Measurements from ENCODE around the genes CSRP1 and NAV1.

DNA sequence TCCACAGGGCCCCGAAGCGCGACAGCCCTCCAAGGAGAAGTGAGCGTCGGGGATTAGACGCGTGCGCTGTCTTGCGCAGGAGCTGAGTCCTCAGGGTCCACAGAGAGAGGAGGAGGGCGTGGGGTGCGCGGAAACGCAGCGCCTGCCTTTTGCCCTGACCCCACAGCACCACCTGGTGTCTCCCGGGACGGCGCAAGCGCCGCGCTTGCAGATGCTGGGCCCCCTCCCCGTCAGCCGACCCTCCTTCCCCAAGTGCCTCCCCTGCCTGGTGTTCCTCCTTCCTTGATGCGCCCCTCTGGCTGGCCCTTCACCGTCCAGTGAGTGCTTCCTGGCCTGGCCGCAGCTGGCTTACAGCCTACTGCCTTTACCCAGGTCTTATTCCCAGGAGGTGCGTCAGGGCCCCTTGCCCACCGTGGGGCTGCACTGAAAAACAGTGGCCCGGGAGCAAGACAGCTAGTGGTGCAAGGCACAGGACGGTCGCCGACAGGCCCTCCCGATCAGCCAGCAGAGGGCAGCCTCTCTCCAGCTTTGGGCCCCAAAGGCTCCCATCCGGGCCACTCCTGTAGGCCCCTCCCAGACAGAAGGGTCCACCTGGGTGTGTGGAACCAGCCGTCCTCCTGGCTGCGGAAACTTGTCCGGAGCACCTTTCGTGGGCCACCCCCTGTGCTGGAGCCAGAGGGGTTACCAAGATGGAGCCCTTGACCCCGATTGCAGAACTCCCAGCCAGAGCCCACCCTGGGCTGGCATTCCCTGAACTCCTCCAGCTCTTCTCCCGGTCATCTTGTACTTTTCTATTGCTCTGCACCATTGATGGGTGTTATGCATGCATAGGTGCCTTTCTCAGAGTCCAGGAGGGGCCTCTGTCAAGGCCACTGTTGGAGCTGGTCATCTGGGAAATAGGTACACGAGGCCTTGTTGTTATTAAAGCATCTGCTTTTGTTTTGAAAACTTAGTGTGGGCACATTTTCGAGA, 13.0 kb upstream of the PHLDA3 start:
- RAMPAGE, long total RNA = no peak
- RRBS = 3% methylated on average over 5 of the region's 41 CpGs

- RAMPAGE, long total RNA = no peak
- RRBS = no CpG with 5 or more reads among the region's 5 CpGs
Measured at GRCh38 chr1:201505846-201506456, 972 bp downstream of the CSRP1 start.

GRCh38 chr1:201506972-201507835, at the start of gene CSRP1:
TSS of gene CSRP1 (minus strand) at chr1:201507123.
- RAMPAGE, long total RNA = no peak
- RRBS = 2% methylated on average over 14 of the region's 63 CpGs

- RAMPAGE, long total RNA = no peak
- RRBS = no CpG with 5 or more reads among the region's 9 CpGs
Measured at GRCh38 chr1:201515241-201515808, 8.4 kb upstream of the CSRP1 start.

GRCh38 chr1:201535506-201536111, 3.3 kb upstream of the NAV1 start:
- RAMPAGE, long total RNA = no peak
- RRBS = no CpG with 5 or more reads among the region's 6 CpGs

GRCh38 chr1:201538849-201539564, at the start of gene NAV1:
TSS of gene NAV1 (plus strand) at chr1:201539127.
- RAMPAGE, long total RNA = no peak
- RRBS = 2% methylated on average over 38 of the region's 76 CpGs

DNA sequence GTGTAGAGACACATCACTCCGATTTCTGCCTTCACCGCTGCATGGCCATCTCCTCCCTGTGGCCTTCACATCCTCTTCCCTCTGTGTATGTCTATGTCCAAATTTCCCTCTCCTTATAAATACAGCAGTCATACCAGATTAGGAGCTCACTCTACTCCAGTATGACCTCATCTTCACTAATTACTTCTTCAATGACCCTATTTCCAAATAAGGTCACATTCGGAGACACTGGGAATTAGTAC, 16.0 kb downstream of the NAV1 start:
- RAMPAGE, long total RNA = no peak
- RRBS = no CpG with 5 or more reads among the region's 3 CpGs

DNA sequence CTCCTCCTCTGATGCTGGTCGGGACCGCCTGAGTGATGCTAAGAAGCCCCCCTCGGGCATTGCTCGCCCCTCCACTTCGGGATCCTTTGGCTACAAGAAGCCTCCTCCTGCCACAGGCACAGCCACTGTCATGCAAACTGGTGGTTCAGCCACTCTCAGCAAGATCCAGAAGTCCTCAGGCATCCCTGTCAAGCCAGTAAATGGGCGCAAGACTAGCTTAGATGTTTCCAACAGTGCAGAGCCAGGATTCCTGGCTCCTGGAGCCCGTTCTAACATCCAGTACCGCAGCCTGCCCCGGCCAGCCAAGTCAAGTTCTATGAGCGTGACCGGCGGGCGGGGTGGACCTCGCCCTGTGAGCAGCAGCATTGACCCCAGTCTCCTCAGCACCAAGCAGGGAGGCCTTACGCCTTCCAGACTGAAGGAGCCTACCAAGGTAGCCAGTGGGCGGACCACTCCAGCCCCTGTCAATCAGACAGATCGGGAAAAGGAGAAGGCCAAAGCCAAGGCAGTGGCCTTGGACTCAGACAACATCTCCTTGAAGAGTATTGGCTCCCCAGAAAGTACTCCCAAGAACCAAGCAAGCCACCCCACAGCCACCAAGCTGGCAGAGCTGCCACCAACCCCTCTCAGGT, 46.6 kb upstream of the IPO9 start:
- RAMPAGE, long total RNA = no peak
- RRBS = no CpG with 5 or more reads among the region's 17 CpGs

GRCh38 chr1:201874436-201875286, 14.0 kb upstream of the SHISA4 start:
- RAMPAGE, long total RNA = no peak
- RRBS = no CpG with 5 or more reads among the region's 3 CpGs

- RAMPAGE, long total RNA = no peak
- RRBS = no CpG with 5 or more reads among the region's 3 CpGs
Measured at GRCh38 chr1:201880876-201881393, 7.8 kb upstream of the SHISA4 start.

DNA sequence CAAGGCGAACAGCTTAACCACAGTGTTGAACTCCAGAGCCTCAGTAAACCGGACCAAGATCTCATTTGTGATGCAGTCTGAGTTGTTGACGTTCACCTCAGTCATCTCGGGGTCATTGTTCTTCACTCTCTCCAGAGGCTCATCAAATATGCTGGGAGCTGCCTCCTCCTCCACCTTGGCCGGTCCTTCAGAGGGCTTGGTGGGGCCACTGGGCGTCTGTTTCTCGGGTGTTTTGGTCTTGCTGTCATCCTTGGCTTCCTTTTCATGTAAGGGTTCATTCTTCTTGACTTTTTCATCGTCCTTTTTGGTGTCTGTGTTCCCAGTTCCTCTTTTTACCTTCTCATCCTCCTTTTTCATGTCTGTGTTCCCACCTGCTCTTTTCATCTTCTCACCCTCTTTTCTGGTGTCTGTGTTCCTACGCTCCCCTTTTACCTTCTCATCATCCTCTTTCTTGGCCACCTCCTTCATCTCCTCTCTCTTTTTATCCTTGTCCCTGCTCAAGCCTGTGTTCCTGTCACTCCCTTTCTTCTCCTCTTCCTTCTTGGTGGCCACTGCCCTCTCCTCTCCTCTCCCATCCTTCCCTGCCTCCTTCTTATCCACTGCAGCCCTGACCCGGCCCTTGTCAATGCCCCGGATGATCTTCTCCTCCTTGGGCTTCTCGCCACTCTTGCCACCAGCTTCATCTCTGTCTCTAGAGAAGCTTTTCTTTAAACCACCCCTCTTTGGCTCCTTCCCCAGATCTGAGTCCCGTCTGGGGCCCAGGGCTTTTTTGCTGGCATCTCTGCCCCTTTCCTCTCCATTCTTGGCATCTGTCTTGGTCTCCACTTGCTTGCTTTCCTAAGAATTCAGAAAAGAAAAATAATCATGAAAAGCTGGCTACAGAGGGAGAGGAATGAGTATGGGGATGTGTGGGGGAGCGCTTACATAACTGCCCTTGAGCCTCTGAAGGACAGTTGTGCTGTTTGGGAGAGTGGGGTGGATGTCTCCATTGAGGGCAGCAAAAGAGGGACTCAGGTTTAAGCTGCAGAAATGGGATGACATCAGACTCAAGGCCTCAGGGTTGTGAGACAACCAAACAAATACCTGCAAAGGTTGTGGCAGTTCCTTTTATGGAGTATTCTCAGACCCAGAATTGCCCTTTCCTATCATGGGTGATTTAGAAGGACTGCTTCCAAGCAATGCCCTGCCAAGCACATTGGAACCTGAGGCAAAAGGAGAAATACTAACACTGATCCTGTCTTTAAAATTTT, 11.6 kb downstream of the SHISA4 start:
- RAMPAGE, long total RNA = no peak
- RRBS = no CpG with 5 or more reads among the region's 14 CpGs

DNA sequence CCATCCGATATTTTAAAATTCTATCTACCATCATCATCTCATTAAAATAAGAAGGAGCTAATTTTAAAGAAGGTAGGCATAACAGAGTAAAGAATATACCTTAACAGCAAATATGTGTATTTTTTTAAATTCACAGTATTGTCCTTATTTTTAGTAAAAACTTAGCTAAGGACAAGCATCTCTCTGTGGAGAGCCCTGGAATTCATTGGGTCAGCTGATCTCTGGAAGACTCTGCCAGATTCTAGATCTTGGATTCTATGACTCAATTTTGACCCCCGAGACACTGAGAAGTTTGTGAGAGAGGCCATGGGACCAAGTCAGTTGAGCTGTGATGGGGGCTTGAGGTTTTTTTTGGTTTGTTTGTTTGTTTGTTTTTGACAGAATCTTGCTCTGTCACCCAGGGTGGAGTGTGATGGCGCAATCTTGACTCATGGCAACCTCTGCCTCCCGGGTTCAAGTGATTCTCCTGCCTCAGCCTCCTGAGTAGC, 13.4 kb downstream of the SHISA4 start:
- RAMPAGE, long total RNA = no peak
- RRBS = no CpG with 5 or more reads among the region's 4 CpGs

DNA sequence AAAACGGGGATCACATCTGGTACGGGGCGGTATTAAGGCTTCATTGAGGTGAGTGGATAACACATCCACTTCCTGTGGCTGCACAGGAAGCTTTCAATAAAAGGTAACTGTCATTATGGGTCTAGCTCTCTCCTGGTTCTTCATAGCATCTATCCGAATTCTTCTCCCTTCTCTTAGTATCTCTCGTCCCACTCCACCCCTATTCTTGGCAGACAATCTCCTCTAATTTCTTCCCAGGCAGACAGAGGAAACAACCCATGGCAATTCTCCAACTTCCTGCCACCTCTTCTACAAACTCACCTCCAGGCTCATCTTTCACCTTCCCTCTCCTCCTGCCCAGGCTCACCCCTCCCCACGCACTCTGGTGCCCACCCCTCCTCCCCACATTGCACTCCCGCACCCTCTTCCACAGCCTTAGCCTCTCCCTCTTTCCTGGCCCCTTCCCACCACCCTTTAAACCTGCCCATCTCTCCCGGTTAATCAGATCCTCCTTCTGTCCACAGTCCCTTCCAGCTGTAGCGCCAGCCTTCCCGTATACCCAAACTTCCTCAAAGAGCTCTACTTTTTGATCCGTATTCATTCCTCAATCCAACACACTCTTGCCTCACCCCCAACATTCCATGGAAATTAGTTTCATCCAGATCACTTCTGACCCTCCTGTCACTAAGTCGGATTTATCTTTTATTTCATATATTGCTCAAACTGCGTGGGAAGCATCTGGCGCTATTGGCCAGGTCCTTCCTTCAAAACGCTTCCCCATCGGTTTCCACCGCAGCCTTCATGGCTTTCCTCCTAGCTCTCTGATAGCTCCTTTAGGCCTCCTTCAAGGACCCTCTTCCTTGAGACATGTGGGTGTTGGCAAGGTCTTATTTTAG, 25.9 kb downstream of the SHISA4 start:
- RAMPAGE, long total RNA = no peak
- RRBS = no CpG with 5 or more reads among the region's 17 CpGs

DNA sequence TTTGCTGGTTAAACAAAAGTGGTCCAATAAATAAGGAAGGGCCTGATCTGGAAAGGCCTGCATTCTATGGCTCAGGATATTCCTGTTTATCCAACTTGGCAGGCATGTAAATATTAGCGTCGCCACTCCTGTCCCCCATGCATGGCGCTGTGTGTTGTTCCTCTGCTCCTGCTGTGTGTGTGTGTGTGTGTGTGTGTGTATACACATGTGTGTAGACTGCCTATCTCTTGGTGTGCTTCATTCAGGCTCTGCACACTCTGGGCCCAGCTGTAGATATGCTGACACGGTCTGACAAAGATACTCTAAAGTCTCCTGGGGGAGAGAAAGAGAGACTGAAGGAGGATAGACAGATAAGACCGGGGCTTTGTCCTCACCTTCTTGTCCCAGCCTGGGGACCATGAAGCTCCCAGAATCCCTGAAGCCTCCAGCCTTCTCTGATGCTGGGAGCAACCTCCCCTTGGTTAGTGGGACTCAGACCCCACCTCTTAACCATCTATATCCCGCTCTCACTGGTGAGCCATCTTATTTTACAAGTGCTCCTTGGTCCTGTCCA, 6.7 kb downstream of the LMOD1 start:
- RAMPAGE, long total RNA = no peak
- RRBS = no CpG with 5 or more reads among the region's 6 CpGs

- RAMPAGE, long total RNA = no peak
- RRBS = no CpG with 5 or more reads among the region's 9 CpGs
Measured at GRCh38 chr1:202006997-202007833, 3.2 kb upstream of the ELF3 start.

- RAMPAGE, long total RNA = no peak
- RRBS = no CpG with 5 or more reads among the region's 6 CpGs
Measured at GRCh38 chr1:202015839-202016506, 5.6 kb downstream of the ELF3 start.

- RAMPAGE, long total RNA = no peak
- RRBS = no CpG with 5 or more reads among the region's 1 CpG
Measured at GRCh38 chr1:202088593-202088807, 34.2 kb upstream of the GPR37L1 start.

- RAMPAGE, long total RNA = no peak
- RRBS = no CpG with 5 or more reads among the region's 9 CpGs
Measured at GRCh38 chr1:202105431-202106156, 17.1 kb upstream of the GPR37L1 start.

DNA sequence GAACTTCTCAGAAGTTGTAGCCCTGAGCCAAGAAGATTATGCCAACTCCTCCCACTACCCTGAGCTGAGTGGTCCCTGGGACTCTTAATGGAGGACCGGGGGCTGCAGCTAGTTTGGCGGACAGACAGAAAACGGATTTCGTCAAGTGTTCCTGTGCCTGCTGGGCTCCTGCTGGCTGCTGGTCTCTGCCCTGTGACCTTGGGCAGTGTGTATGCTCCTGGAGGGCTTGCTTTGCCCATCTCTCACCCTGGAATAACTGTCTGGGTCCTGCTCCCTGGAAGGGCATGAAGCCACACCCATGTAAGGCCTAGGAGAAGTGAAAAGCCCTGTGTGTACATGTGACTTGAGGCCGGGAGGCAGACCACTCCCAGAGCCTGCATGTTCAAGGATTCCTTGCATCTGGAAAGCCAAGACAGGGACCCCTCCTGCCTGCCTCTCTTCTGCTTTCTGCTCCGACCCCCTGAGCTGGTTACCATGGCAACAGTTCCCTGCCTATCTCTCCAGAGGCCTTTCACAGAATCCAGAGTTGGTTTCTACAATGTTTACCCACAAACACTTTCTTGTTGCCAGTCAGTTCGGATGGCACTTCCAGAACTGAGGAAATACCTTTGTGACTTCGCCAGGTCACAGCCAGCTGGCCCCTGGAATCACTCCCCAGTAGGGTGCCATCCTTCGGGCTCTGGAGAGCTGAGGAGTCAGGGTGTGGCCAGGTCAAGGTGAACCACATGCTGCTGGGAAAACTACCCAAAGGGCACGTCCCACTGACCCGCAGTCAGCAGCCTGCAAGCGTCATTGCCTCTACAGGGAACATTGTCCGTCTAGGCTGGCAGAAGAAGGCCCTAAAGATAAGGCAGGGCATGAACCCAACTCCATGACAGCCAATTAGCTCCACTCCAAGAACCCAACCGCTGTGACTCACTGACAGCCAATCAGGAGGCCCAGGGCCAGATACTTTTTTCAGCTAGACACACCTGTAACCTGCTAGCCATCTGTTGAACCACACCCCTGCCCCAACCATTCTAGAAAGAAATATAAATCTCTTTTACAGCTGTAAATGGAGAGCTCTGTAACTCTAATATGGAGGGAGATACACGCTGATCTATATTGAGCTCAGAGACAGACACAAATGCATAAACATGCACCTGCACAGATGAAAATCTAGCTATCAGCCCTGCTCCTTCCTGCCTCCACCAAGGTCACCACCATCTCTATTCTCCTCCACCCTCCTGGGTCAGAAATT, 14.6 kb upstream of the GPR37L1 start:
- RAMPAGE, long total RNA = no peak
- RRBS = no CpG with 5 or more reads among the region's 15 CpGs

- RAMPAGE, long total RNA = no peak
- RRBS = no CpG with 5 or more reads among the region's 10 CpGs
Measured at GRCh38 chr1:202161853-202162679, 1.7 kb upstream of the PTPN7 start.

Data from hepatocyte (in vitro differentiated cells and primary cell).